ENCODE data around the gene VWA8.

- PRO-cap, result no peak
Measured at GRCh38 chr13:40351858-40353088, 314.2 kb downstream of the FOXO1 start.

GRCh38 chr13:40388485-40389102 is 277.8 kb downstream of the FOXO1 start:
- PRO-cap, result bidirectional peak, plus-strand start at chr13:40388934, minus-strand start at chr13:40388792

GRCh38 chr13:40606677-40606983 is 59.8 kb downstream of the FOXO1 start:
- PRO-cap, result no peak

GRCh38 chr13:40776717-40777537 is 5.9 kb upstream of the MRPS31 start:
- PRO-cap, result no peak

GRCh38 chr13:40780662-40781327 is 8.6 kb upstream of the SLC25A15 start:
- PRO-cap, result no peak

GRCh38 chr13:40895452-40896397 is 106.3 kb downstream of the SLC25A15 start:
- PRO-cap, result no peak

GRCh38 chr13:40916436-40917207 is 102.5 kb downstream of the ELF1 start:
- PRO-cap, result no peak

DNA sequence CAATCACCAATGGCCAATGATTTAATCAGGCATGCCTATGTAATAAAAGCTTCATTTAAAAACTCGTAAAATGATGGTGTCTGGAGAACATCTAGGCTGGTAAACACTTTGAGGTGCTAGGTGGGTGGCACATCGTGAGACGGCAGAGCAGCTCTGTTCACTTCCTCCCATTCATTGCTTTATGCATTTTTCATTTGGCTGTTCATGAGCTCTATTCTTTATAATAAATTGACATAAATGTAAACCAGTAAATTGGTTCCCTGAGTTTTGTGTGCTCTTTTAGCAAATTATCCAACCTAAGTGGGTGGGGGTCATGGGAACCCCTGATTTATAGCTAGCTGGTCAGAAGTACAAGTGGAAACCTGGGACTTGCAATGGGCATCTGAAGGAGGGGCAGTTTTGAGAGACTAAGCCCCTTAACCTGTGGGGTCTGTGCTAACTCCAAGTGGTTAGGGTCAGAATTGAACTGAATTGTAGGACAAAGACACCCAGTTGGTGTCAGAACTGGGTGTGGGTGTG is 90.0 kb downstream of the ELF1 start:
- PRO-cap, result no peak

GRCh38 chr13:40969599-40970057 is 49.5 kb downstream of the ELF1 start:
- PRO-cap, result no peak

GRCh38 chr13:41034876-41035371 is 15.8 kb upstream of the ELF1 start:
- PRO-cap, result no peak

DNA sequence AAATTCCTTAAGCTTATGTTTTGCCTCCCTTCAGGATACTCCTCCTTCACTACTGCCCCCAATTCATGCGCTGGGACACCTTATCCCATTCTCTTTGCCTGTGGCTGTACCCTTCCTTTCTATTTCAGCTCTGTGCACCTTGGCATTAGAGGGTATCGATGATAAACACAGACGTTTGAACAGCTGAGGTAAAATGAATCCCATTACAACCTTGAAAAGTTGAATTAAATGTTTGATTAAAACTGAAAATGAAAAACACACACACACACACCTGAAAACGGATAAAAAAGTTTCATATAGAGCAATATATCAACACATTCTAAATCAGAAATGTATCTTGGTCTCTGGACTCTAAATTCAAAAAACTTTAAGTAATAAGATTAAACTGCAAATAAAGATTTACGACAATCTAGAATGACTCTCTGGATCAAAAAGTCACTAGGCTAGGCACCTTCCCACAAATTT is 10.0 kb upstream of the WBP4 start:
- PRO-cap, result no peak

GRCh38 chr13:41368857-41369411 is 57.9 kb downstream of the NAA16 start:
- PRO-cap, result no peak

DNA sequence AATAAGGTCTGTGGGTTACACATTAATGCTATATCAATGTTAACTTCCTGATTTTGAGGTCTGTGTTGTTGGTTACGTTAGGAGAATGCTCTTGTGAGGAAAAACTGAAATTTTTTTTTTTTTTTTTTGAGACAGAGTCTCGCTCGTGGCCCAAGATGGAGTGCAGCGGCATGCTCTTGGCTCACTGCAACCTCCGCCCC is 197.5 kb downstream of the RGCC start:
- PRO-cap, result no peak

DNA sequence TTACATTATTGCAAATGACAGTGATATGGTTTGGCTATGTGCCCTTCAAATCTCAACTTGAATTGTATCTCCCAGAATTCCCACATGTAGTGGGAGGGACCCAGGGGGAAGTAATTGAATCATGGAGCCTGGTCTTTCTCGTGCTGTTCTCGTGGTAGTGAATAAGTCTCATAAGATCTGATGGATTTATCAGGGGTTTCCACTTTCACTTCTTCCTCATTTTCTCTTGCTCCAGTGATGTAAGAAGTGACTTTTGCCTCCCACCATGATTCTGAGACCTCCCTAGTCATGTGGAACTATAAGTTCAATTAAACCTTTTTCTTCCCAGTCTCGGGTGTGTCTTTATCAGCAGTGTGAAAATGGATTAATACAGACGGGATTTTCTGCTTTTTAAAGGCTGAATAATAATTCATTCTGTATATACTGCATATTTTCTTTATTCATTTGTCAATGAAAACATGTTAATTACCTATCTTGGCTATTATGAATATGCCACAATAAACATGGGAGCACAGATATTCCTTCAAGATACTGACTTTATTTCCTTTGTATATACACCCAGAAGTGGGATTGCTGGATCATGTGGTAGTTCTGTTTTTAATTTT is 109.4 kb downstream of the VWA8 start:
- PRO-cap, result no peak

DNA sequence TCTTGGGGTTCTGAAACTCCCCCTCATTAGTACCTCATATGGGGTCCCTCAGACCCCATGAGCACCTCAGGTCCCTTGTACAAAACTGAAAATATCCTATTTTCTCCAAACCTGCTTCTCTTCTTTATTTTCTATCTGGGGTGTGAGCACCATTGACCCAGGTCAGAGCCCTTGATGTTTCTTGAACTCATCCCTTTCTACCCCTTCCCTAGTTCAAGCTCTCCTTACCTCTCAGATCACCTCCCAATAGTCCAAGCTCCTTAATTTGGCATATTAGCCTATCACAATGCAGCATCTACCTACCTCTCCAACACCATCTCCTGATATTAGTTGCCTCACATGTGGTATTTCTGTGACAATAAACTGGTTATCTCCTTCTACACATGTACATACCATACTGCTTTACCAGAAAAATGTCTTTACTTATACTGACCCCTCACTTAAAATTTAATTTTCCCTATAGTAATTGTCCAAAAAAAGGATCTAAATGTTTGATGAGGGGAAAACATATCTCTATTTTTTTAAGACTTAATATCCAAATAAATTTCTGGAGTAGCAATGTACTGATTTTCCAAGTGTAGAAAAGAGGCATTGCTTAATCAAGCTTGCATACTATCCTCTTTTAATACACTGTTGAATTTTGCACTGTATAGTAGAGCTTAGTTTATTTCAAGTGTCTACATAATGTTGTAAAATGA is 68.1 kb downstream of the VWA8 start:
- PRO-cap, result no peak

DNA sequence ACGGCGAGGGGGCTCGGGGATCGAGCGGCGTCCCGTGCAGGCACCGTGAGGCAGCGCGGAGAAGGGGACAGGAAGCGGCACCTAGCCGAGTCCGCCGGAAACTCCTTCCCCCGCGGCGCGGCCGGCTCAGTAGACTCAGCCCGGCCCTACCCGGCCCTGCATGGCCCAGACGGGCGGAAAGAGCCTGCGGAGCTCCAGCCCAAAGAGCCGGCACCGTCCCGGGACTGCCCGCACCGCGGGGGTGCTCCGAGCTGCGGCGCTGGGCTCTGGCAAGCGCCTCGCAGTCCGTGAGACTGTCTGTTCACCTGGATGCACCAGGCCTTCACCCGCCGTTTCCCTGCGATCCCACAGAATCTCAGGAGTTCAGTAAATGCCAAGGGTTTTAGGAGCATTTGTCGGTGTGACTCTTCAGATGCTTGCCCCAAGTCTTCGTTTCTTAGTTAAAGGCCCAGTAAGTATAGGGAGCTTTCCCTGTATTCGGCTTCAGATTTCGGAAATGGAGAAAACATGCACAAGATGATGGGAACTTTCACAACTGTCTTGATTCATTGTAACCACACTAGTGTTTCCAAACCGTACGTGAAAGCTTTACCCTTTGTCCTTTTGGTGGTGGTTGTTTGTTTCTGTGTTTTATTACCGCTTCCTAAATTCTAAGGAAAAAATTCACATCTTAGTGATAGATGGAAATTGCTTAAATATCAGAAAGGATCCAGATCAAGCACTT is at the start of gene VWA8:
TSS of gene VWA8 (minus strand) at position 72 of the 724 bp plus-strand sequence.
- PRO-cap, result bidirectional peak, plus-strand start at position 168 of the sequence, minus-strand start at position 71 of the sequence

- PRO-cap, result no peak
Measured at GRCh38 chr13:42271267-42271729, 654 bp upstream of the AKAP11 start.

GRCh38 chr13:42275084-42275523 is 3.2 kb downstream of the AKAP11 start:
- PRO-cap, result unidirectional peak, minus-strand start at chr13:42275207

DNA sequence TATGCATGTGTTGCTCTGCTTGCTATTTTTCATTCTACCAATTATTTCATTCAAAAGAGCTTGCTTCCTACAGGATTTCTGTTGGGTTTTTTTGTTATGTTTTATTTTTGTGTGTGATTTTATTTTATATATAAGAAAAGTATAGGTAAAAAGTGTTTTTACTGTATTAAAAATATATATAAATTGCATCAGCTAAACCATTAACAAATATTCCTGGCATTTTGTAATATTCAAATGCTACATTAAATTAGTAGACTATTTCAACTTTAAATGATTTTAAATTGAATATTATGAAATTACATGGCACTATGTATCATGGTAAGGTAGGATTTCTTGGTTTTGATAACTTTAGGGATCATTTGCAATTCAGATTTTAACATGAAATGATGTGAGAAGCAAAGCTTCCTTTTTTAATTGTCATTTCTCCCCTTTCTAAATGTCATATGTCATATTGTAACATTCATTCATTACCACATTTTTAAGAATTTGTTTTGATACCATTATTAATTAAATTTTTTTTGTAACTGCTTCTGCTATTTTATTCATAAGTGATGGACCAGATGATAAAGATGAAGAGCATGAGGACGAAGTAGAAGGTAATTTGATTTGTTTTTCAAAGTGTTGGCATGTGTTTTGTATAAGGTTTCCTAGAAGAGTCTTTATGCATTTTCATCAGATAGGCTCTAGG is 41.5 kb downstream of the AKAP11 start:
- PRO-cap, result no peak

GRCh38 chr13:42325179-42325650 is 53.3 kb downstream of the AKAP11 start:
- PRO-cap, result no peak

Measured in colic lymph node (tissue), 1 donor.